Neural cell (in vitro differentiated cells): ENCODE measurements around a stretch of chr10.

- RAMPAGE, long total RNA: no peak
Measured at GRCh38 chr10:116947498-116948201, 57.3 kb downstream of the SHTN1 start.

- RAMPAGE, long total RNA: no peak
Measured at GRCh38 chr10:117278725-117279482, 38.0 kb downstream of the SLC18A2 start.

GRCh38 chr10:117318295-117319126, 56.7 kb downstream of the PDZD8 start:
- RAMPAGE, long total RNA: no peak

- RAMPAGE, long total RNA: no peak
Measured at GRCh38 chr10:117398071-117398586, 22.9 kb upstream of the PDZD8 start.

- RAMPAGE, long total RNA: no peak
Measured at GRCh38 chr10:117496560-117497032, 46.0 kb upstream of the EMX2 start.

DNA sequence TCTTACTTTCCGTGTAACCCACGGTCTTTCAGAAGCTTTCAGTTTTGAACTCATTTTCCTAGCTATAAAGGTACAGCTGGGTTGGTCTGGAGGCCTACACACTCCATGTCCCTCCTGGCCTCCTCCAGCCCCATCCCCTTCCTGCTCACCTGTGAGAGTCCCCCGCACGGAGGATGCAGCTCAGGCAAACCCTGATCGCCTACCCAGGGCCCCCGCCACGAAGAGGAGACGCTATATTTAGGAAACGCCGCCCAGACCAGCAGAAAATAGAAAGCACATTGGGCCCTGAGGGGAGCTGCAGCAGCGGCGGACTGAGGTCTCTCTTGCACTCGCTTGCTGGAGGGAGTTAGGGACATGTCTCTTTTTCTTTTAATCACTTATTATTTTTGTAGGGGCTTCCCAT, 4.8 kb downstream of the EMX2 start:
- RAMPAGE, long total RNA: no peak

DNA sequence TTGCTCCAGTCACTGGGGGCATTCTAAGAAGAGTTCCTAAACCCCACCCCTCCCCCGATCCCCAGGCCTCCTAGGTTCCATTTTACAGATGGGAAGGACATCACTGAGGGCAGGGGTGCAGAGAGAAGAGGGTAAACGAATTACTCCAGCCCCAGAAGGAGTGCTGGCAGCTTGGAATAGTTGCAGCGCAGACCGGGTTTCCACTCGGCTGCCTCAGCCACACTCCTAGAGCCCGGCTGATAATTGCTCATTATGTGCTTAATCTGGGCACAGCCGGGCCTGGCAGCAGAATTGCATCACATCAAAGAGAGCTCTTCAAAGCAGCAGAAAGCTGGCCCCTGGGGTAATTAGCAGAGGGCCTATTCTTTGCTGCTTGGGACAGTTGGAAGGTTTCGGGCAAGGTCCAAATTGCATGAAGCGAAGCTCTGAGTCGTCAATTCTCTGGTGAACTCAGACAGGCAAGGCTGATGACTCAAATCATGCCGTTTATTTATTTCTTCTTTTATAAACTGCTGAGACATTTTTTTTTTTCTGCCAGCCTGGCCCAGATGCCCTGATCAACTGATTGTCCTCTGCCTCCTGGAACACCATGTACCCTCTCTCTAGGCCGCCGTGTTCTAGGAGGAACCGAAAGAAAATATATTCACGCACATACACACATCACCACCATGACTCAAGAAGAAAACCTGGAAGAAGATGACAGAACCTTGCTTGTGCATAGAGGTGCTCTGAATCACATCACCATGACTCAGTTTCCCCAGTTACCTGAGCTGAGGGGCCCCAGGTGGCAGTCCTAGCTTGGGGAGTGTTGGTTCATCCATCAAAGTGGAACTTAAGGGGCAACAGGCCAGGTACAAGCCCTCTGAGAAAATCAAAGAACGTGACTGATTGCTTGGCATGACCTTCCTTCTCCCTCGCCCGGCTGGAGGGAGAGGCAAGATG, 242.2 kb downstream of the RAB11FIP2 start:
- RAMPAGE, long total RNA: no peak

GRCh38 chr10:118959953-118960429, 69.5 kb upstream of the NANOS1 start:
- RAMPAGE, long total RNA: no peak

- RAMPAGE, long total RNA: no peak
Measured at GRCh38 chr10:119006728-119007083, 22.8 kb upstream of the NANOS1 start.

DNA sequence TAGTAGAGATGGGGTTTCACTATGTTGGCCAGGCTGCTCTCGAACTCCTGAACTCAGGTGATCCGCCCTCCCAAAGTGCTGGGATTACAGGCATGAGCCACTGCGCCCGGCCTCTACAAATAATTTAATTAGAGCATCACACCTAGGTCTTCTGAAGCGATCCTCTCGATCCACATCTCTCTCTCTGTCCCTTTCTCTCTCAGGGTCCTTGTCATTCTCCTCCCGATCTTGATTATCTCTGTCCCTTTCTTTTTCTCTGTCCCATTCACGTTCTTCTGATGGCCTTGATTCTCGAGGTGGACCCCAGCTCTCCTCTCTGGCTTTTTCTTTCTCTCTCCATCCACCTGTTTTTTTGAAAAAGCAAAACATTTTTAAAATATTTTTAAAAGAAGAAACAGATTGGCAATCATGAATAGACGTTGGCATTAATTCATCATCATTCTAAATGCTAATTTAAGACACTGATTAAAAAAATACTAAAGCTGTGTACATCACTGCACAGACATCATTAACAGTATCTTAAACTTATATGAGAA, 8.7 kb downstream of the NANOS1 start:
- RAMPAGE, long total RNA: no peak

GRCh38 chr10:119056687-119057108, 23.9 kb downstream of the EIF3A start:
- RAMPAGE, long total RNA: no peak

DNA sequence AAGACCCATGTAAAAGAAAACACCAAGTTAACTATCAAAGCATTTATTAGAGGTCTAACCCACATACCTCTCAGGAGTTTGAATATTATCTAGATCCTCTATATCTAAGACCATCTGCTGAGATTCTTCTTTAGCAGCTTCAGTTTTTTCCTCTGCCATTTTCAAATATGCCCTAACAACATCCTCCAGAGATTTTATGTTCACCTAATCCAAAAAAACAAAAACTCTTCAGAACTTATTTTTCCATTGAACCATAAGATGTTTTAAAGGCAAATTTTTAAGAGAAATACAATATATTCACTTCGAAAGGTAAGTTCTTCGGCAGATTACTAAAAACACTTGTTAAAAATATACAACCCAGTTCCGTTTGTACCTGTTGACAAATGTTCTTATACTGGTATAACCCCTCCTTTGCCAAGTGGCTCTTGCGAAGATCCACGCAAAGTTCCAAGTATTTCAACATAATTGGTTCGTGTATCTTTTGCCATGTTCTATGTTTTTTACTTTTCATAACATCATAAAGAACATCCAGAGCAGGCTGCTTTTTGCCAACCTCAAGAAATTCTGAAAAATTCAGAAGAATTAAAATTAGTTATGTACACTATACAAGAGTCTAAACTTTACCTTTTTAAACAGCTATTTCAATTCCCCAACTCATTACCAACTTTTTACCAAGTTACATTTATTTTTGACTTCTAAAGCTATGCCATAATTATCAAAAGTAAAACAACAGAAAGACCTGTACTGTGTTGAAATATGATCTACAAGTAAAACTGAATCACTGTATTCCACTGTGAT, 7.0 kb downstream of the EIF3A start:
- RAMPAGE, long total RNA: no peak

DNA sequence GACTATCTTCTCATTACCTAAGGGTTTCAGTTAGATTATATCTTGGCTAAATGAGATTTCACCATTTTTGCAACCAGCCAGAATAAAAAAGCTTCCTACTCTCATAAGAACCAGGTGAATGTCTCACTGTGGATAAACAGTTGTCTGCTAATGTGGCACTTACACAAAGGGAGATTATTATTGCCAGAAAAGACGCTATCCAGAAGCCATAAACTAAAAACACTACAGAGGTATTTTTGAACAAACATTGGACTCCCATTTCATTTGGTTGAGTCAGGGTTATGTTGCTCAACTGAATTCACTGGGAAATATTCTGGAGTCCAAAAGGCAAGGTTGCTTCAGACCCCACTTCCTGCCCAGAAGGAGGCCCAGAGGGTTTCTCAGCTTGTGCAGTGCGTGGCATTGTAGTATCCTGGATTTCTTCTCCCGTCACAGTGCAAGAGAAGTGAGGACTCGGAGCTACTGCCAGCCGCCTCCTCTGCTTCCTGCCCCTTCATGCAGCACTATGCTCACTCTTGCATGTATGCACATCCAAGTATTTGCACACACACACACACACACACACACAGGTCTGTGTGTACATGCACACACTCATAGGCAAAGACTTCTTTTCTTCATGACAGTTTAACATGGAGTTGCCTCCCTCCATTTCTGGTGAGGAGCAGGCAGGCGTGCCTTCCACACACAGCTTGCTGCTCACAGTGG, 10.0 kb downstream of the DENND10 start:
- RAMPAGE, long total RNA: no peak

GRCh38 chr10:119225166-119225877, 18.0 kb downstream of the GRK5 start:
- RAMPAGE, long total RNA: no peak

DNA sequence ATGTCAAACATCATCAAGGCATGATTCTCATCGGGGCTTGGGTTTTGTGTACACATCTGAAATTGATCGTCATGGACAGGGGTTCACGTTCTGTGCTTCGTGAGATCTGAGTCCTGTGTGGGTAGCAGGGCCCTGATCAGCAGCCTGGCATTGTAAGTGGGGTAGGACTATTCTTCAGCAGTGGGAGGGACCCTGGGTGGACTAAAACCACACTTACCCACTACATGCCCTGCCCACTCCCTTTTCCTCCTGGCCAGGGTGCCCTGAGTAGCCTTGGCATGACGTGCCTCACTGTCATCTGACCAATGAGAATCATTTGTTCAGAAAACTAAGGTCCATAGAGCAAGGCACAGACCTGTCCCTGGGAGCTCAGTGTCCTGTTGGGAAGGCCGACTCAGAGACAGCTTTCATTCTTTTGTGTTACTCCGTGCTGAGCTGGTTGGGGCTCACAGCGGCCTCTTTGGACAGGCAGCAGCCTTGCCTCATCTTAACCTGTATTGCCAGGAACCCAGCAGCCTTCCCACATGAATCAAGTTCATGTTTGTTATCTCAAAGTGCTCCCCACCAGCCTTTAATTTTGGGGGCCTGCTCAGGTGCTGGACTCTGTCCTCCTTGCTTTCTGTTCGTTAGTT, 57.3 kb downstream of the GRK5 start:
- RAMPAGE, long total RNA: no peak

DNA sequence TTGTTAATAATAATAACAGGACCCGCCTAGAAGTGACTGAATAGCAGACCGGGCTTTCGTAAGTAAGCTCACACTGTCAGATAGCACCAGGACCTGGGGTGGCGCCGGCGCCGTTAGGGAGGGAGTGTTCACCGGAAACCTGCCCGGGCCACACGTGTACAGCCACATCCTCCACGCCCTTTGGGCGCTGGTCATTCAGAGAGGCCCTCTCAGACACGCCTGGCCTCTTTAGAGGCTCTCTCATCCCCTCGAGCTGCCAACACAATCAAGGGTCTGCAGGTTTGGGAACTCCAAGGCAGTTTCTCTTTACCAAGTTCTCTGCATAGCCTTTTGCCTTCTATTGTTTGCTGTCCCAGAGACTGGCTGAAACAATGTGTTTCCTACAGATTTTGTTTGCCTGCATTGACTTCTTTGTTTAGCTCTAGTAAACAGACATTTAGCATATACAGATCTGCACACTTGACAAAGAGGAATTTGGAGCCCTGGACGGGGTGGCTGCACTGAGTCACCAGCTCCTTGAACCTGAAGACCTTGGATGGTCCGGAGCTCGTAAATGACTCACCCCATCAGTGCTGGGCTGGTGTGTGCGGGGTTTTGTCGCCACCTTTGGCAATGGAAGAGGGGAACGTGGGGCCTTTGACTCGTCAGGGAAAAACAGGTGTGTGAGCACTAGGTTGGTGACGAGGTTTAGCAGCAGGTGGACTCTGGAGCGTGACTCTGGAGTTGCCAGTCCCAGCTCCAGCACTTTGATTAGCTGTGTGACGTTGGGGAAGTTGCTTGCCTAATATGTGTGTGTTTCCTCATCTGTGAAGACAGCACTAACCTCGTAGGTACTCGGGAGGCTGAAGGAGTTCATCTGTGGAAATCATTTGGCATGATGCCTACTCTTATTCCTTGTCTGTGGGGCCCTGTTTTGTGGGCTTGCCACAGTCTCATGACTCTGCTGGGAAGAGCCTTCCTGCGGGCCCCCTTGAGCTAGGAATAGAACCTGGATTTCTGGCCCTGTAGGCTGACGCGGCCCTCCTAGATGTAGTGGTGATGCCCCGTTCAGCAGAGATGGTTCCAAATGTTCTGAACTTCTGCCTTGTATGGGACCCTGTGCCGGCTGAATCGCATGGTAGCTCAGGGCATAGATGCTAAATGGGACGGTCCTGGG, 64.1 kb downstream of the GRK5 start:
- RAMPAGE, long total RNA: no peak

- RAMPAGE, long total RNA: no peak
Measured at GRCh38 chr10:119328292-119328922, 121.0 kb downstream of the GRK5 start.

- RAMPAGE, long total RNA: no peak
Measured at GRCh38 chr10:119341007-119341945, 133.9 kb downstream of the GRK5 start.

DNA sequence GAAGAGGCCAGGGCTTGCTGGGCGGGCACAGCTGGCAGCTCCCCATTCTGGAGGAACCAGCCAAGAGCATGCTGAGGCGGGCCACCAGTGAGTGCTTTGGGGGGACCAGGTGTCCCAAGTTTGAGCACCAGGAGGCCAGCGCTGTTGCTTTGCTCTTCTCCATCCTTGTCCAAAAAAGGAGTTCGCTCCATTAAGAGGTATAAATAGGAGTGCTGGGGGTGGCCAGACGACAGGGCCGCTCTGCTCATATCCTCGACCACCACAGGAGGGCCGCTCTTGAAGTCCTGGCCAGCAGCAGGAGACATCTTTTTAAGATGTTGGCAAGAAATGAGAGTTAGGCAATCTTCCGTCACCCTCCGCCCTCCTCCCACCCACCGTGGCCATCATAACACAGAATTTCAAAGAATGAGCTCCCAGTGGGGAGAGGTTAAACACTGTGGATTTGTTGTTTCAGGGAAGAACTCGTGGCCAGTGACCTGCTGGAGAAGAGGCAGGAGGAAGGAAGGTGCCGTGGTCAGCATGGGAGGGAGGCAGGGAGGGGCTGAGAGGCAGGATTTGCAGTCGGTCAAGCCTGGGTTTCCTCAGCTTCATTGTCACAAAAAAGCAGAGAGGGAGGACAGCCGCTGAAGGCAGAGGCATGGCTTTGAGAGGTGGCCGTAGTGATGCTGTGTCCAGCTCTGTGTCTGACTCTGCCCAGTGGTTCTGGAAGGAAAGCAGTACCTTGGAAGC, 141.5 kb downstream of the GRK5 start:
- RAMPAGE, long total RNA: no peak

DNA sequence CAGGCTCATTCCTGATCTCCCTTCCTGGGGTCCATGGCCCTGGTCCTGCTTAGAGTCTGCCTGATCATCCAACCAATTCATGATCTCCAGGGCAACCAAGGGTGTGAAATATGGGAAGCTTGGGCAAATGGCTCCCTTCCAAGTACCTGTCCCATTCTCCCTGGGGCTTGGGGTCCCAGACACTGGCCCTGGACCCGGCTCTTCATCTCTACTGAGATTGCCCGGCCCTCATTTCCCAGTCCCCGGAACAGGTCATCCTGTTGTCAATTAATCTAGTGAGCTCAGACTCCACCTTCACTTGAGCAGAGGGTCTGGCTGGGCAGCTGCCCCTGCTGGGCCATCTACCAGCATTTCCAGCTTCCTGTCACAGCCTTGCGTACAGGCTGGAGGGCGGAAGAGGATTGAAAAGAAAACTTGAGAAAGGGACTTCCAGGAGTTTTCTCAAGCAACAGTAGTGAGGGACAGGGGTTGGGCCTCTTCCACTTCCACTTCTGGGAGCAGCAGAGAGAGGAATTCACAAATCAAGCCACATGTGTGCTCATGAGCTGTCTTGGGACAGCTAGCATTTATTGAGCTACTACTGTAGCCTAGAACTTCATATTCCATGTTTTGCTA, 136.1 kb downstream of the RGS10 start:
- RAMPAGE, long total RNA: no peak